ENCODE data around the gene ETS2.

DNA sequence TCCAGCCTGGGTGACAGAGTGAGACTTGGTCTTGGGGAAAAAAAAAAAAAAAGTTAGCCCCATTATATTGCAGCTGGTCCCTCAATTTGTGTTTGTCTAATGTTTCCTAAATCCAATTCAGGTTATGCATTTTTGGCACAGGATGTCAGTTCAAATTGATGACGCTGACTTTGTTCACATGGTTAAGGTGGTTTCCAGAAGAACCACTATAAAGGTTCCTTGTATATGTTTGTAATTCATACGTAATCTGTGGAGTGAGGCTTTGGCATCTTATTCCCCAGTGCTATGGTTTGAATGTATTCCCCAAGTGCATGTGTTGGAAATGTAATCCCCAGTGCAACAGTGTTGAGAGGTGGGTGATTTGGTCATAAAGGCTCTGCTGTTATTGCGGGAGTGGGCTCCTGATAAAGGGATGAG lies 19.3 kb upstream of the HLCS start:
- PRO-cap, 10 experiments = no peak in any of the 10 experiments

DNA sequence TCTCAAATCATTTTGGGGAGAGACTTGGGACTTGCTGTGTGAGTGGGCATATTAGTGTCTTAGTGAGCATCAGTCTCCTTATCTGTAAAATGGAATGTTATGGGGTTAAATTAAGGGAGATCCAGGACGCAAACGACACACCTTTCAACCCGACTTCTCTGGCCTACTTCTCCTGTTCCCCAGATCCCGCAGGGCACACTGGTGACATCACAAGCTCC lies 1.2 kb downstream of the PIGP start:
- PRO-cap, 10 experiments = peak in 8 of 10 experiments; most common minus-strand start position 181 of the sequence (in 2)

DNA sequence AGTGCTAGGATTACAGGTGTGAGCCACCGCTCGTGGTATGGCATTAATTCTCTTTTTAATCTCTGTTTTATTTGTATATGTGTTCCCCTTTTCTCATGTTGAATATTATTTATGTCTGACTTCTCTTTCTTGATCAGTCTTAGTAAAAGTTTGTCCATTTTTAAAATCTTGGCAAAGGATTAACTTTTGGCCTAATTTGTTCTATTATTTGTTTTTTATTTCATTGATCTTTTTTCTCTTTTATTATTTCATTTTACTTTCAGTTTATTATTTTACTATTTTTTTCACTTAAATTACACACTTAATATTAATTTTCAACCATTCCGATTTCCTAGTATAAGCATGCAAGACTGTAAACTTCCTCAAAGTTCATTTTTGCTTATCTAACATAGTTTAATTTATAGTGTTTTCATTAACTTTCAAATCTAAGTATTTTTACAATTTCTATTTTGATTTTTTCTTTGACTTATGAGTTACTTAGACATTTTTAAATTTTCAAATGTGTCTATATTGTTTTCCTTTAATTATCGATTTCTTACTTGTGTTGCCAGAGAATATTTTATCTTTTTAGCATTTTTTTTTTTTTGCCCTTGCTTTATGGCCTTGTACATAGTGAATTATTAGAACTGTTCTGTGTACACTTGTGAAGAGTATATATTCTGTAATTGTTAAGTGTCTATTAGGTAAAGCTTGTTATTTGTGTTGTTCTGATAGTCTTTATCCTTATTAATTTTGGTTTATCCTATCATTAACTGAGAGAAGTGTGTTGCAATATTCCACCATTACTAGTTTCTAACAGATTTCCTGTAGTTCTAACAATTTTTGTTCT lies 7.0 kb downstream of the TTC3 start:
- PRO-cap, 10 experiments = no peak in any of the 10 experiments

DNA sequence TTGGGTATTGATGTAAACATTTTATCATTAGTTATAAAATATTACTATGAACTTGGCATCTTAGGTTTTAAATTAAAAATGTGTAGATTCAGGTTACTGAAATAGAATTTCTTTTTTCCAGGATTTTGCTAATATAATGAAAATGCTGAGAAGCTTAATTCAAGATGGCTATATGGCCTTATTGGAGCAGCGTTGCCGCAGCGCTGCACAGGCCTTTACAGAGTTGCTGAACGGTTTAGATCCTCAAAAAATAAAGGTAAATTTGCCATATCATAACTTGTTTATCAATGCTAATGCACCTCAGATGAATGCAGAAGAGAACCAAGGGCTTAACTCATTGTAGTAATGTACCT lies 62.2 kb downstream of the TTC3 start:
- PRO-cap, 10 experiments = no peak in any of the 10 experiments

DNA sequence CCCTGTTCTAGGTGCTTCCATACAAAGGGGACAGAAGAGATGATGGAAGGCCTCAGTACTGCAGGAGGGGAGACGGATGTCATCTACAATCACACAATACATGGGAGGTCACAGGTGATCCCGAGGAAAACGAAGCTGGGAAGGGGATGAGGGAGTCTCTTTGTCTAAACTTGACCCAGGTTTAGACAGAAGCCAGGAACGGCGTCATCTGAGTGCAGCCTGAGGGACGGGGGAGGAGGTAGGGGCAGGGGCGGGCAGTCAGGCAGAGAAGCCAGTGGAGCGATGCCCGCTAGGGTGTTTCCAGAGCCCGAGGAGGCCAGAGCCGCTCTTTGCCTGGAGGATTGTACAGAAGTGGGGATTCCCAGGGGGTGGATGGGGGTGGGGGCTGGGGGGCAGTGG lies 58.5 kb downstream of the VPS26C start:
- PRO-cap, 10 experiments = no peak in any of the 10 experiments

DNA sequence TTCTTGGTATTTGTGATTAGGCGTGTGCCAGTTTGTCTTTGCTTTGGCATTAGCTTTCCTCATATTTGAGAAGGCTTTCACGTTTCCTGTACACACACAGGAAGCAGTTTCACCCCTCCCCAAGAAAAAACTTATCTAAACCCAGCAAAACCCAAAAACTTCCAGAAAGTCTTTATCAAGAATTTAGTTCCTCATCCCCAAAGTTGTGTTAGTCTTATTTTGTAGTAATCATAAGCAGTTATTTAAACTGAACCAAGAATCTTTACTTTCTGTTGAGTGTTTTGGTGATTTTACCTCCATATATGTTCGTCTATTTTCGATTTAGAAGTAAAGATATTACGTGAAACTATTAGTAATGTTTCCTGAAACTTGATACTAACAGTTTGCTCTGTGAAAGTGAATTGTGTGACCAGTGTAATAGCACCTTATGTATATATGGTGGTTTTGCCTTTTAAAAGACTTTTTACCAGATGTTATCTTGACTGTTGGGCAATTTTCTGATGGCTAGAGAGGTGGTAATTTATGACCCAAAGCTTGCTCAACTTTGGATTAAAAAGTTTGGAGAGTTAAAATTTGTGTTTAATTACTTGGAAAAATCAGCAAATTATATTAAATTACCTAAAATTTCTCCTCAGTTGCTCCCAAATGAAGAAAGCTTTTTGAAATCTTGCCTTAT lies 4.1 kb downstream of the DYRK1A start:
- PRO-cap, 10 experiments = peak in 1 of 10 experiments; most common minus-strand start position 407 of the sequence (in 1)

GRCh38 chr21:37425191-37426355 lies 59.0 kb downstream of the DYRK1A start:
- PRO-cap, 10 experiments = no peak in any of the 10 experiments

DNA sequence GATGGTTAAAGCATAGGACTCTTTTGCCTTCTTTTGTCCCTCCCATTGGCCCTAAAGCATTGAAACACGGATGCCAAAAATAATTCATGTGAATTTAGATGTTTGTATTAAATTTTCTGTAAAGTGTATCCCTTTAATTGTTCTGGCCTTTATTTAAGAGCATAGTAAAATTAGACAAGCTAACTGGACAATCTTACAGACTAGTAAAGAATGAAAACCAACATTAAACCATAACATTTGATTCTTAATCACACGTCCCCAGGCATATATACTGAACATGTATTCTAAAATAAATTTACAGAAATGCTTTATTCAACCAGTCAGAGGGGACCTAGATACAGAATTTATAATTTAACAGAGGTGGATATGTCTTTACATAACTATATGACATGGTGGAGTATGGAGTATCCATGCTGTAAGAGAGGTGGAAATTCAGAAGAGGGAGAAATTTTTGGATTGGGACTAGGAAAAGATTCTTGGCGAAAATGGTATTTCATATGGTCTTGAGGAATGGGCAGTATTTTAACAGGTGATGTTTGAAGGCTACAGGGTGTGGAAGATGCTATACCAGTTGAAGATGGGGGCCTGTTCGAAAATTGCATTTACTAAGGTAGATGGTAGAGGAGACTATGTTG lies 70.0 kb downstream of the DYRK1A start:
- PRO-cap, 10 experiments = peak in 1 of 10 experiments; most common plus-strand start position 543 of the sequence (in 1)

DNA sequence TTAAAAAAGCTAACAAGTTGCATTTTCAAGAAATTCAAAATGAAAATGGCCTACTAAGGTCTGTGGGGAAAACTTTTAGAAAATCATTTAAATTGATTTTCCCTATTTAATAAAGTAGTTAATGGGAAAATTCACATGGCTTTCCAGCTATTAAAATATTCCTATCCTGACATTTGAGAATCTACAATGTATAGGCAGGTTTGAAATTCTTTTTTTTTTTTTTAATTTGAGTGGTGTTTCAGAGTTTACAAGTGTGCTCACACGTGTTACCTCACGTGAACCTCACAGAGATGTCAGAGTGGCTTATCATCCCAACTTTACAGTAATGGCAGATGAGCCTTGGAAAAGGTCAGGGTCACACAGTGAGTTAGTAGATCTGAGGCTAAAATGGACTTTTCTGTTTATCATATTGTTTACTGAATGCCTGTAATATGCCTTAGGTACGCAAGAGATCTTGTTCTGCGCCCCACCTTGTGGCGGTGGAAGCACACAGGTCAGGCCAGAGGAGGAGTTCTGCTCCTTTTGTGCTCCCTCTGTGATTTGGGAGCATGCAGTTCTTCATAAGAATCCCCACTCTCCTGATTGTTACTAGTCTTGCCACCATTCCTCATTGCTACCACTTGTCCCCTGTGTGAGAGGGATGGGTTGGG lies 79.9 kb downstream of the DYRK1A start:
- PRO-cap, 10 experiments = no peak in any of the 10 experiments

DNA sequence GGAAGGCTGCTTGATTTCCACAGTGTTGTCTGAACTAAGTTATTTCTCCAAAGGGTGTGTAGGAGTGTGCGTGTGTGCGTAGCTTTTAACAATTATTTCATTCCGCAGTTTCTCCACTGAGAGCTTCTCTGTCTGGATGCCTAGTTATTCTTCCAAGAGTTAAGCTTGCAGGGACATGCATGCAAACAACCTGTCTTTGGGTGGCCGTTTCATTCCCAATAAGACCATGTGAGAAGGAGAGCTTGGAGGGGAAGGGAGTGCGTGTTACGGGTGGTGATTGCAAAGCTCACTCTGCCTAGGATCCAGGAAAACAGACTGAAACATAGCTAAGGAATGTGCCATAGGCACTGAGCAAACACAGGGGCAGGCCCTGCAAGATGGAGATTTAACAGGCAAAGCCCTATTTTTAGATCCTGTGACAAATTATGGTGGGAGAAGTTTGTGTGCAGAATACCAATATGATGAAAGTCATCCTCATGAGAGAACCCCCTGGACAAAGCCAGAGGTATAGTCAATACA lies 269.8 kb downstream of the DYRK1A start:
- PRO-cap, 10 experiments = no peak in any of the 10 experiments

DNA sequence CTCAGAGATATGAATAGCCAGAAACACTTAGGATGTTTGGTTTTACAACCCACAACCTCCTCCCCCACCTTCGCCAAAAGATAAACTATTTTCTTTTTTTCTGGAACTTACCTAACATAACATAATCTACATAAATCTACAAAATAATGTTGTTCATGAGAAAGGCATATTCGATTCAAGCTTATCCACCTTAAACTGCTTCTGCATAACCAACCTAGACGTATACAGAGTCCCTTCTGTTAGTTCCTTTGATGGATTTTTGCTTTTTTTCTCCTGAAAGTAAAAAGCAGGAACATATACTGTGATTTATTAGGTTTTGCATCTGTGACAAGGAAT lies 85.3 kb upstream of the KCNJ15 start:
- PRO-cap, 10 experiments = no peak in any of the 10 experiments

DNA sequence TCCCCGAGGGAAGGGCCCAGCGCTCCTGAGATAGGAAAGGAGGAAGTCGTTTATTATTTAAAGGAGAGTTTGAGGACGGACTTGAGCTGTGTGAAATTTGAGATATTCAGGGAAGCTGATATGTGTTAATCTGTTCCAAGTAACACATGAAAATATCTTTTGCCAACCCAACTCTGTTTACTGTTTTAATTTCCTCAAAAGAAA lies 37.6 kb upstream of the KCNJ15 start:
- PRO-cap, 10 experiments = no peak in any of the 10 experiments

GRCh38 chr21:38244885-38245303 lies 11.9 kb upstream of the KCNJ15 start:
- PRO-cap, 10 experiments = no peak in any of the 10 experiments

GRCh38 chr21:38277304-38277845 lies 20.6 kb downstream of the KCNJ15 start:
- PRO-cap, 10 experiments = no peak in any of the 10 experiments

DNA sequence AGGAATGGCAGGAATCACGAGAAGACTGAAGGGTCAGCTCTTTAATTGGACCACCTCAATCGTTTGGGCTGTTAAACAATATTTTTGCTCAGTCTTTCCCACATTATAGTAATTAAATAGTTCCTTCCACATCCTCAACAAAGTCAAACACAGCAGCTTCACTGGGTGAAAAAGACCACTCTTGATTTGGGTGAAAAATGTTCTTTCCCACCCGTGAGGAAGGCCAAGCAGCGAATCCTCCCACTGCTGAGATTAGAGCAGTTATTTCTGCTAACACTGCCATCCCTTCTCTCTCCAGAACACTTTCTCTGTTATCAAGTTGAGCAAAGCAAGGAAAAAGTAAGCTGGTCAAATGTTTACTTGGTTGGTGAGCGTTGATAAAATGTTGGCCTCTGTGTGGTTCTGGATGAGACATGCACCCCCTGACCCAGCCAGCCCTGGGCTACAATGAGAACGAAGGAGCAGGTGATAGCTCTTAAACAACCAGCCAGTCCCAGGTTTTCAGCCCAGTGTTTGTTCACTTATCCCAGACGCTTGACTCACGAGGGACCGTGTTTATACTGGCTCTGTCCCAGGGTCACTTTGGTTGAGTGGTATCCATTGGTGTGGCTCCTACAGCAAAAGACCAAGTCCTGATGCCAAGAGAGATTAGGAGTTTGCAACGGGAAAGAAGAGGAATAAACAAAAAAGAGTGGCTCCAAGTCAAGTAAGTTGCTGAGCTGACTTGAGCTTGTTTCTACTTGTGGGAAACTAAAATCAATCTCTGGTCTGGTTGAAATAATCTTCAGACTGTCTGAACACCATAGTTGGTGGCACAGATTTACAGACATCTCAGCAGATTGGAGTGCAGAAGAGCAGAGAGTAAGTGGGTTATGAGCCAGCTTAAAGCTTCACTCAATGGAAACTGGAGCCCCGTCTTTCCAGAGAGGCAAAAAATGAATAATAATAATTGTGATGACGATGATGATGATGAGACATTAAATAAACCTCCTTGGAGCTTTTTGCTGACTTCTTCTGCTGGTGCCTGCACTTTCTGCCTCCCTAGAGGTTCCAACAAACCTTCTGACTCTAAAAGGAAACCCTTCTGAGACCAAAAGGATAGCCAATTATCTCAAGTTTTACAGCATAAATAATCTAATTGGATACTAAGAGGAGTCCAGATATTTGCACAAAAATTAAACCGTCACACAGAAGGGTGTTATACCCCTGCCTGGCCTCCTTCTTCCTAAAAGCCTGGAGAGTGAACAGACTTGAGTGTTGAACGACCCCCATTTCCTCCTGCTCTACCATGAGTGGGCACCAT lies 87.0 kb downstream of the KCNJ15 start:
- PRO-cap, 10 experiments = no peak in any of the 10 experiments

GRCh38 chr21:38493734-38494548 lies 4.3 kb downstream of the ERG start:
- PRO-cap, 10 experiments = no peak in any of the 10 experiments

DNA sequence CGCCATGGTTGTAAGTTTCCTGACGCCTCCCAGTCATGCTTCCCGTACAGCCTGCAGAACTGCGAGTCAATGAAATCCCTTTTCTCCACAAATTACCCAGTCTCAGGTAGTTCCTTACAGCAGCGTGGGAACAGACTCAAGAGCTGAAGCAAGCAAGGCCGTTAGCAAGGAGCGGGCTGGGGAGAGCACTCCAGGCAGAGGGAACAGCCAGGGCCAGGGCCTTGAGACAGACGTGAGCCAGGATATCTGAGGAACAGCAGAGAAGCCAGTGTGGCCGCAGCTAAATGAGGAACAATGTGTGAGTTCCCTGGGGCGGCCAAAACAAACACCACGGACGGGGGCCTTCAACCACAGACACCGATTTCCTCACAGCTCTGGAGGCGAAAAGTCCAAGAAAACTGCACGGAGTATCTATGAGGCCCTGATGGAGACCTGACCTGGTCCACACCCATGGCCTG lies 54.1 kb upstream of the ETS2 start:
- PRO-cap, 10 experiments = no peak in any of the 10 experiments

DNA sequence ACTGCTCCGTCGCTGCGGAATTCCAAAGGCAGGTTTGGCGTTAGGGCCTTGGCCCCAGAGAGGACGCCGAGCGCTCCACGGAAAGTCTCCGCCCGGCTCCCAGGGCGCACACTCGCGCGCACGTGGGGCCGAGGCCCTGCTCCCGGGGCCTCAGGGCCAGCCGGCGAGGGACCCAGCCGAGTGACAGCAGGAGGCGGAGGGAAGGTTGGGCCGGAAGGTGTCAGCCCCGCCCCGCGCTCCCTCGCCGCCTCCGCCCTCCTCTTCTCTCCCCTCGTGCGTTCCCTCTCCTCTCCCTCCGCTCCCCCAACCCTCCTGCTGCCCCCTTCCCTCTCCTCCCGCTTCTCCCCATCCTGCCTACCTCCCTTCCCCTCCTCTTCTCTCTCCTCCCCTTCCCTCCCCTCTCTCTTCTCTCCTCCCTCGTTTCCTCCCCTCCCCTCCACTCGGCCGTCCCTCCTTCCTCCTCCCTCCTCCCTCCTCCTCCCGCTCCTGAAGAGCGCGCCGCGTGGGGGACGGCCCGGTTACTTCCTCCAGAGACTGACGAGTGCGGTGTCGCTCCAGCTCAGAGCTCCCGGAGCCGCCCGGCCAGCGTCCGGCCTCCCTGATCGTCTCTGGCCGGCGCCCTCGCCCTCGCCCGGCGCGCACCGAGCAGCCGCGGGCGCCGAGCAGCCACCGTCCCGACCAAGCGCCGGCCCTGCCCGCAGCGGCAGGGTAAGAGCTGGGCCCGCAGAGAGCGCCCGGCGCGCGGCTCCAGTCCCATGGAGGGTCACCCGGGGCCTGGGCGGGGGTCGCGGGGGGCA lies at the start of gene ETS2:
TSS of gene ETS2 (plus strand) at position 517 of the 797 bp plus-strand sequence.
- PRO-cap, 10 experiments = peak in 10 of 10 experiments; most common plus-strand start position 517 of the sequence (in 6); most common minus-strand start position 380 of the sequence (in 9)

DNA sequence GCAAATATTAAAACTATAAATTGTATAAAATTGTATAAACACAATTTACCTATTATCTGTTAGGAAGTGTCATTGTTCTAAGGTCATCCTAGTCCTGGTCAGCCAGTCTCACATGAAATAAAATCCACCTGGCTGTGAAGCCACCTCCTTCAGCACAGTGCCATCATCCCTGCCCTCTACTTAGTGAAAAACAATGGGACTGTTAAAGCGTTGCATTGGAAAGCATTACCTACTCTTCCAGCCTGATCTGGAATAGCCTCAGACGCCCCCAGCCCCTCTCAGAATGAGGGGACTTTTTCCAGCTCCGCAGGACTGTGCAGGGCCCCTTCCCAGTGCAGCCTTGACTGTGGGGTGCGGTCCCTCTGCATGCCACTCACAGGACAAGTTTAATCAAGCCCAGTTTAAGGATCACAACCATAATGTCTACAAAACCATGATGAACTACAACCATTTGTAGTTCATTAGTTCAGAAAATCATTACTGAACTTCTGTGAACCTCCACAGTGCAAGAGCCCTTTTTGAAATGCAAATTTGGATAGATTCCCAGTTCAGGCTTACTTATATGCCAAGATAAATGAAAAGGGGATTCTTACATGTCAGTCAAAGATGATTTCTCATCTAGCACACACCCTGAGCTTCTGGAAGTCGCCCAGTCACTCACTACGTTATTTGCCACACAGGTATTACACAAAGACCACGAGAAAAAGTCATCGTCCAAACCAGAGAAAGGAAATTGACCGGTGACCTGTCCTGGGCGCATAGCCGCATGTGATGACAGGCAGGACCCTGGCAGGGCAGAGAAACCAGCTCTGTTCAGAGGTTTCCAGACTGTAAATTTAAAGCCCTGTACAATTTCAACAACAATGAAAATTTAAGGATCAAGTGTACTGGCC lies 41.7 kb downstream of the ETS2 start:
- PRO-cap, 10 experiments = no peak in any of the 10 experiments

DNA sequence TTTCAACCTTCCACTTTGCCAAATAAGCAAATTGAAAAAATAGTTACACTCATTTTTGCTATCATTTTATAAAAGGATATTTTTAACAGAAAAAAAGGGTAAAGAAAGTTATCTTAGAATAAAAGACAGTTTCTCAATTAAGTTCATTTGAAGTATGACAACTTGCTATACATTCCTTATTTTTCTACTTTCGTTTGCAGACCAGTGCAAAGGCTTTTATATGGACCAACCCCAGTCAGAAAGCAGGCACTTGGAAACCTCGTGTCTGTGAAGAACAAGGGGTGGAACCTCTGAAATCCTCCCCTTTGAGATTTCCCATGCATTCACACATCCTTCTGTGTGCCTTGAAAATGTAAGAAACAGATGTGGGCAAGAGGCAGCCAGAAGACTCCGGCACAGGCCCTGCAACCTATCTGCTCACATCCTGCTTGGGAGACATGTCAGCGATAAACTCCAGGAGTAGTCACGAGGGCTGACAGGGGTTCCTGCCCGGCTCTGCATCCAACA lies 42.4 kb downstream of the ETS2 start:
- PRO-cap, 10 experiments = no peak in any of the 10 experiments